A172 (cell line): ENCODE results near the genes LIPT1, AFF3 and NPAS2.

DNA sequence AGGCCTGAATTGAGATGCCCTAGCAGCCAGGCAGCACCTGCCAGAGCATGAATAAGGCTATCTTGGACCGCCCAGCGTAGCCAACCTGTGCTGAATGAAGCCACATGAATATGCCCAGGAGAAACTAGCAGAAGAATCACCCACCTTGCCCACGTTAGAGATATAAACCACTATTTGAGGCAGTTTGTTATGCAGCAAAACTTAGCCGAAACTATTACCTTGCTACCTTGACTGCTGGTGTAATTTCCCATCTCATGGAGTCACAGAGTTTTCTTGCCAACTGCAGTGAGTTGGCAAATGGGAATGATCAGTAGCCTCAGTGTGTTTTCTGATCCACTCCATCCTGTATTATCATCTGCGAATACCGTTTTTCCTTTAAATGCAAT, 676 bp downstream of the TSGA10 start:
- RAMPAGE, long total RNA: no peak

GRCh38 chr2:99154459-99155750, at the start of gene LIPT1:
Gene LIPT1, plus strand, starts transcription at chr2:99154967.
- RAMPAGE, long total RNA: start-site peak on the minus strand at chr2:99154916-99154966, 7 and 24 reads in 2 replicates; start-site peak on the plus strand at chr2:99154963-99155113, 26 and 24 reads in 2 replicates

DNA sequence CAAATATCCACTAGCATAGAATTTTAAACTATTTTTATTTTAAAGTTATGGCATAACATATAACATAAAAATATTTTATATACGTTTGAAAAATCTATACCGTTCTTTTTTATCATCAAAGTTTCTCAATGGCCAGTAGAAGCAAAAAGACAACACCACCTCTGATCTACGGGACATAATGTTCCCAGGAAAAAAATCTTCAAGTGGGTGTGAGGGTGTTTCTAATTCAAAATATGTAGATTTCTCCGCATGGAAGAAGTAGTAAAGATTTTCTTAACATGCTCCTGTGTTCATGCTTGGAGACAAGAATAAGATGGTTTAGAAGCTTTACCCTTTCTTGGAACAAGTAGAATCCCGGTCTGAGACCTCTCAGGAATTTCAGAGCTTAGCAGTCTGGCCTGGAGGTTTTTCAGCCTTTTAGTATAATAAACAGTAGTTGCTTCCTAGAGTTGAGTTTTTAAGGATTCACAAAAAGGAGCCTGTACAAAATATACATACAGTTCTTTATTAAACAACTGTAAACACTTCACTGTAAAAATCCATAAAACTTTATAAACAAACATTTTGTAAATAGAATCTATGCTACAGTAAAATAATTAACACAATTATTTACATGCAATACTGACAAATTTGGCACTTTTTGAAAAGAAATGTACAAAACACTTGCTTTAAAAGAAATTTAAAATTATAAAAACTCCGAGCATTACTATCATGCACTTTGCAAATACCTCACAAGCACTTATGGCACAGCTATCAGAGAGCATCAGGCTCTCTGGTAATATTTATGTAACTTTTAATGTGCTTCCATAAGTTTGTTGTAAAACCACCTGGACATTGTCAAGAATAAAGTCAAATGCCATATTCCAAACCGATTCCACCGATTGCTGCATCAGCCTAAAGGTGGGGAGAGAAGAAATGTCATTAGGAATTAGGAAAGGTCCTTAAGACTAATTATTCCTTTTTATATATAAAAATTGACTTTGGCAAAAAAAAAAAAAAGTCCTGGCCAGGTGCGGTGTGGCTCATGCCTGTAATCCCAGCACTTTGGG, 63.6 kb downstream of the EIF5B start:
- RAMPAGE, long total RNA: no peak

DNA sequence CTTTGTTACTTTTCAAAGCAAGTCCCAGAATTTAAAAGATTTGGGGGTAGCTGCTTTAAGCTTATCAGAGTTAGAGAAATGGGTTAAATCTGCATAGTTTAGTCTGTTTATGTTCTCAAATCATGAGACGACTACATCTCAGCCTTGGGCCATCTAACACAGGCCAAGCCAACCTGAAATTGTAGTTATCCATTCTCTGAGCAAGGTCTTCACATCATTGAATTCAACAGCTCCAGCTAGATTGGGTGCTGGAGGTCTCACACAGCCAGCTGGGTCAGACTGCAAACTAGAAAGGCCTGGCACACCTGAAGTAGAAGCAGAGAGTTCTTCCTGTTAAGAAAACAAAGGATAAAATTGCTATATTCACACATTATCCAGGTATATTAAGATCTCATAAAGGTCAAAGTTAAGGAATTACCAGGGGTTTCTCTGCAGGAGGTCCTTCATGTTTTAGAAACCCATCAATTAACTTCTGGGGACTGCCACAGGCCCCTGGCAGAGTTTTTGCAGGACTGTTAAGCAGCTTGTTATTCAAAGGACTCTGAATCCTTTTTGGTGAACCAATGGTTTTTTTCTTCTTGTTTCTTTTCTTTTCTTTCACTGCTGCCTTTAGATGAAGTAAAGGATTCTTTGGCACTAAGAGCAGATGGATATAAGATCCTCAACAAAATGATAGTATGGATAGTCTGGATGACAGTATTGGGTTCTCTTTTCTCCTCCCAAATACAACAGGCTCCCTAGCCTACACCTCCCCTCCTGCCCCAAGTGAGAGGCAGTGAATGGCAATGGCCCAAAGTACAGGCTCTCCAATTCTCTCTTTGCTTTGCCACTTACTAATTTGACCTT, 65.5 kb downstream of the EIF5B start:
- RAMPAGE, long total RNA: no peak

- RAMPAGE, long total RNA: no peak
Measured at GRCh38 chr2:99405802-99406571, 68.8 kb downstream of the EIF5B start.

GRCh38 chr2:100140485-100140985, 1.9 kb downstream of the AFF3 start:
- RAMPAGE, long total RNA: no peak

GRCh38 chr2:100142436-100142941, at the start of gene AFF3:
Gene AFF3, minus strand, starts transcription at chr2:100142590.
- RAMPAGE, long total RNA: no peak

GRCh38 chr2:100409890-100410383, 7.5 kb downstream of the CHST10 start:
- RAMPAGE, long total RNA: no peak

- RAMPAGE, long total RNA: no peak
Measured at GRCh38 chr2:100786291-100786670, 33.7 kb upstream of the NPAS2 start.

DNA sequence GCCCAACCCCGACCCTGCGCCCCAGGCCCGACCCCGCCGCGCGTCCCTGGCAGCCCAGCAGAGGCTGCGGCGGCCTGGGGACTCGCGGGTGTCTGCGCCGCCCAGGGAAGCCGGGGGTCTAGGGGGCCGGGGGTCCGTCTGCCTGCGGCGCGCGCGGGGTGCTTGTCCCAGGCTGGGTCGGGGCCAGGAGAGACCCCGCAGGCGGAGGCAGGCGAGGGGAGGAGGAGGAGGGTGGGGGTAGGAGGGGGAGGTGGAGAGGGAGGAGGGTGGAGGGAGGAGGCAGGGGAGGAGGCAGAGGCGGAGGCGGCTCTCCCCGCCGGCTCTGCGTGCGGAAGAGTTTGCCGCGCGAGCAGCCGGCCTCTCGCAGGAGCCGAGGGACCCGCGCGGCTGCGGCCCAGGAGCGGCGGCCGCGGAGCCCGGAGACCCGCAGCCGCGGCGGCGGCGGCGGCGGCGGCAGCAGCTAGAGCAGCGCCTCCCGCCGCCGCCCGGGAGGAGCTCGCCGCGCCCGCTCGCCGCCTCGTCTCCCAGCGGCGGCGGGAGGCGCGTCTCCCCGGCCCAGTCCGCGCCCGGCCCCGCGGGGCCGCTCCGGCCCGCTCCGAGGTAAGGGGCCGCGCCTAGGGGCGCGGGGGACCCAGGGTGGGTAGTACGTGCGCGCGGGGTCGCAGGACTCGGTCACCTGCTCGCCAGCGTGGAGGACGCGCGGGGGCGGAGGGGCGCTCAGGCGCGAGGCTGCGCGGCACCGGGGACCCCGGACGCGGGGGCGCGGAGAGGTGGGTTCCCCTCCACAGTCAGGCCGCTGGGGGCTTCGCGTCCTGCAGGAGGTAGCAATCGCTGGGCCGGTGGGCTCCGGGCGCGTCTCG, at the start of gene NPAS2:
Gene NPAS2 (plus strand): TSS at position 325 of the 860 bp plus-strand sequence.
- RAMPAGE, long total RNA: no peak

GRCh38 chr2:100879568-100880316, 59.8 kb downstream of the NPAS2 start:
- RAMPAGE, long total RNA: no peak

DNA sequence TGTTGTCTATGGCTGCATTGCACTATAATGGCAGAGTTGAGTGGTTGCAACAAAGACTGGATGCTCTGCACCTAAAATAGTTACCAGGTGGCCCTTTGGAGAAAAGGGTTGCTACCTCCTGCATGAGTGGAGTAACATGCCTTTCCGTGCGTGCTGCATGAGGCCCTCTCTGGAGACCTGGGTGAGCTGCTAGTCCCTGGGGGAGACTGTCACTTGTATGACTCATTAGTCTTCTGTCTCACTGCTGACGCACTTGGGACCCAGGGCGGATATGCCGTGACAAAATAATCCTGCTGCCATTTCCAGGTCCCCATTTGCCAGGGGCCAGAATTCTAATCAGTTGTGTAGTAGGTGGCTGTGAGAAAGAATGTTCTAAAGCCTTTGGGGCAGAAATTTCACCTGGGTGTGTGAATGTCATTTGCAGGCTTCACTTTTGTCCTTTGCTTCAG, 73.9 kb downstream of the NPAS2 start:
- RAMPAGE, long total RNA: no peak

DNA sequence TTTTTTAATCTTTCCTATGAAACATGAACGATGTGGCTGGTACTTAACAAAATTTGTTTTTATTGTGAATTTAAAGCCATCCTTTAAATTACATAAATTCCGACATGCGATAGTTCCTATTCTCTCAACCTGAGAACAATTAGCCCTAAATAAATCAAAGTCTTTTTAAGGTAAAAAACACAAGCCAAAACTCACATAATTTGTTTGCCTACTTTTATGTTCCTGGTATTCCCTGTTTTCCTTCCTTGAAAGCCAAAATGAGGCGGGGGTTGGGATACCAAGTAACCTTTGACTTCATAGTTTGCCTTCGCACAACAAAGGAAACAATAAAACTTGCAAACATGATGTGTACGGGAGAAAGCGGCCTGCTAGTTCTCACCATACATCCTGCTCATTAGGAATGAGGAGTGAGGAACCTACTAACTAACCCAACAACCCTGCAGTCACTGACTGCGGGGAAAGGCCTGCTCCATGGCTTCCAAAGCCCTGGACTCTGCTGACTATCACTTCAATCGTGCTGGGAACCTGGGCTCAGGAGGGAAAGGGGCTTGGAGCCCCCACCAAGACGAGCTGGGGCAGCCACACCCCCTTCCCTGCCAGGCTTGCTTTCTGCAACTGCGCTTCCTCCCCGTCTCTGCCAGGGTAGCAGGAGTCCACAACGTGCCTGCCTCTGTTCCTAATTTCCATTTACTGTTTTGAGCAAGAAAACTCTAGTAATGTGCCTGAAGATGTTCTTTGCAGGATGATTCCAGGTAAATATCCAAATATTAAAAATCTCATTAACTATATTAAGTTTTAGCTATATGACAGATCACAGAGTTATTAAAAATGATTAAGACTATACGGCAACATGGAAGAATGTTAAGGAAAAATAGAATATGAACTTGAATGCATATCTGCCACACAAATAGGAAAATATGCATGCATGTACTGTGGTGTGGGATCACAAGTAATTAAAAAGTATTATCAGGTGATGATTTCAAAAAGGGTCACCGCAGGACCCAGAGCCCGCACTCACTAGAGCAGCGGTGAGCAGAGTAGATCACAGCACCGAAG, 24.3 kb downstream of the RPL31 start:
- RAMPAGE, long total RNA: no peak

DNA sequence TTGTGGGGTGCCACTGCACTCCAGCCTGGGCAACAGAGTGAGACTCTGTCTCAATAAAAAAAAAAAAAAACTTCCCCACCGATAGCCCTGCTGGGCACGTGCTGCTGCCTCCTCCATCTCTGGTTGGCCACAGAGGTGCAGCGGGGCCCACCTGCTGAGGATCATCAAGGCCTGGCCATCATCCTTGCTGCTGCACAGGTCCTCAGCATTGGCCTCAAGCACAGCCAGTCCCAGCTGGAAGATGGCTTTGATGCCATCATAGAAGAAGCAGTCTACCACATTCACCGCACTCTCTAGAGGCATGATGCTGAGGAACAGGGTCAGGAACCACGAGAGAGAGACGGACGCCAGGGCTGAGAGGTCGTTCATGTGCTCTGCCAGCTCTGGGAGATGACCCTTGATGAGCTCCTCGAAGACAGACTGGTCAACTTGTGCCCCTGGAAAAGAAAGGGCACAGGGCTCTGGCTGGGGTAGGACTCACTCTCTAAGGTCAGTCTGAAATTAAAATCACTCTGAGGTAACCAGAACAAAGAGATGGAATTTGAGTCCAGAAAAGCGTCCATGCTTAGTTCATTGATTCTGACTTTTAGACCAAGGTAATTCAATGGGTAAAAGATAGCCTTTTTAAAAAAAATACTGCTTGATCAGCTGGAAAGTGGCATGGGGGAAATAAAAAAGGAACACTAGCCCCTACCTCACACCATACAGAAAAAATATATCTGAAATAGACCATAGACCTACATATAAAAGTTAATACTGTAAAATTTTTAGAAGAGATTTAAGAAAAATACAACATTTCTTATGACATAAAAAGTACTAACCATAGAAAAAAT, 27.5 kb downstream of the RPL31 start:
- RAMPAGE, long total RNA: no peak

DNA sequence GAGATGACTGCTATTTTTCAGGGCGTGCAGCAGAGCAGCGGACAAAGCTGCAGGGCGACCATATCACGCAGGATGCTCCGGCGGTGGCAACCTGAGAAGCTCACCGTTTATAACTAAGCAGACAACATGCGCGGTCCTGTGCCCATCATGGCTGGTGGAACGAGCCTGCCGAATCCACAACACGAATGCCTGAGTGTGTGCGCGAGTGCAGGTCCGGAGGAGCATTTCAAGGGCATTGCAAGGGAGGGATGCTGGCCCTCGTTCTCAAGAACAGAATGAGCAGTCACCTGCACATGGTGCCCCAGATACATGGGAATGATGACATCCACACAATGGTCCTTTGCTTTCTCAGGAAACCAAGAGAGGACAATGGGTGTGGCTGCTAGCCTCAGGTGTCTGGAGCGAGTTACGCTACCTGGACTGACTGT, 39.9 kb downstream of the TBC1D8 start:
- RAMPAGE, long total RNA: no peak

- RAMPAGE, long total RNA: no peak
Measured at GRCh38 chr2:101114657-101115476, 36.3 kb downstream of the TBC1D8 start.

DNA sequence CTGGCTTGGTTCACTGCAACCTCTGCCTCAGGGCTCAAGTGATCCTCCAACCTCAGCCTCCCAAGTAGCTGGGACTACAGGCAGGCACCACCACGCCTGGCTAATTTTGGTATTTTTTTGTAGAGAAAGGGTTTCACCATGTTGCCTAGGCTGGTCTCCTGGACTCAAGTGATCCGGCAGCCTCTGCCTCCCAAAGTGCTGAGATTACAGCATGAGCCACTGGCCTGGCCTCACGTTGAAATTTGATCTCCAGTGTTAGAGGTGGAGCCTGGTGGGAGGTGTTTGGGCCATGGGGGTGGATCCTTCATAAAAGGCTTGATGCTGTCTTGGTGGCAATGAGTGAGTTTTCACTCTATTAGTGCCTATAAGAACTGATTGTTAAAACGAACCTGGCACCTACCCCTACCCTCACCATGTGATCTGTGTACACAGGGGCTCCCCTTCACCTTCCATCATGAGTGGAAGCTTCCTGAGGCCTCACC, 15.2 kb downstream of the TBC1D8 start:
- RAMPAGE, long total RNA: no peak

DNA sequence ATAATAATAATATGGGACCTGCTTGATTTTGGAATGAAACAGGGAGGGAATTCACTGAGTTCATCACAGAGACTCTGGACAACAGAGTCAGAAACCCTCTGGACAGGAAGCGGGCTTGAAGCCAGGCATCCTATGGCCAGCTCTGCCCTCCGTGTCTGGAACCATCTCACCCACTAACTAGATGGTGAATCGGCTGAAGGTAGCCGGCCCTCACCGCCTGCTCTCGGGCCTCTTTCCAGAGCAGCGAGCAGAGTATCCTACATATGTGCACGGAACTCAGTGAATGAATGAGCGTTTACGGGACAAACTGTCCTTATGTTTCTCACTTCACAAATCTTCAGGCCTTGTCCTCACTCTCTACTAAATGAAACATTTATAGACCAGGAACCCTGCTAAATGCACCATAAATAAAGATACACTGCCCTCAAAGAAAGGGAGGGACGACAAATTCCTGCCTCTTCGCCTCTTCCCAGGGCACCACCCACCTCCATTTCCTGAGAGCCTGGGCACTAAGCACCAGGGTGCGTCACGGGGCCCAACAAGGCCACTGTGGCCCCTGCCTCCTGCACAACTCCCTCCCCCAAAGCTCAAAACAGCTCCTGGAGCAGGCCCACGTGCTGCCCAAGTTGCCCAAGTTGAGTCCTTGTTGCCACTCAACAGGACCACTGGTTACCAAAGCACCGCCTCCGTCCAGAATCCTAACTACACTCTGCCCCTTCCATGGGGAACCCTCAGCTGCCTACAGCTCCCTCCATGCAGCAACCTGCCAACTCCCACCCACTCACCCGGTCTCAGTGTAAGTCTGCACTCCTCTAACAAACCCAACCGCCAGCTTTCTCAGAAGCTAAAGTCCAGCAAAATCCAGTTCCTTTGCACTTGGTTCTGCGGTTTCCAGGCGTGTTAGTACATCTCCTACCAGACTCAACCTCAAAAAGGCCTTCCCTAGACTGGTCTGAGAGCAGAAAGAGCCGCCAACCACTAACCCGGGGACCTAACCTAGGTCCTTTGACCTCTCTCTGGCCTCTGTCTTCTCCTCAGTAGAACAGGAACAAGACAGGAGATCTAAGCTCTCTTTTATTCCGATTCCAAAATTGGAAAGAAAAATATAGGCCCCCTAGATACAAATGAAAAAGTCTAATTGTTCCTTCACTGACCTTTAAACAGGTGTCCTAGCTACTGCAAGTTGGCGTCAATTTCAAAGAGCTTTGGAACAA, 1.5 kb downstream of the TBC1D8 start:
- RAMPAGE, long total RNA: no peak

GRCh38 chr2:101150466-101151328, 485 bp downstream of the TBC1D8 start:
- RAMPAGE, long total RNA: no peak

DNA sequence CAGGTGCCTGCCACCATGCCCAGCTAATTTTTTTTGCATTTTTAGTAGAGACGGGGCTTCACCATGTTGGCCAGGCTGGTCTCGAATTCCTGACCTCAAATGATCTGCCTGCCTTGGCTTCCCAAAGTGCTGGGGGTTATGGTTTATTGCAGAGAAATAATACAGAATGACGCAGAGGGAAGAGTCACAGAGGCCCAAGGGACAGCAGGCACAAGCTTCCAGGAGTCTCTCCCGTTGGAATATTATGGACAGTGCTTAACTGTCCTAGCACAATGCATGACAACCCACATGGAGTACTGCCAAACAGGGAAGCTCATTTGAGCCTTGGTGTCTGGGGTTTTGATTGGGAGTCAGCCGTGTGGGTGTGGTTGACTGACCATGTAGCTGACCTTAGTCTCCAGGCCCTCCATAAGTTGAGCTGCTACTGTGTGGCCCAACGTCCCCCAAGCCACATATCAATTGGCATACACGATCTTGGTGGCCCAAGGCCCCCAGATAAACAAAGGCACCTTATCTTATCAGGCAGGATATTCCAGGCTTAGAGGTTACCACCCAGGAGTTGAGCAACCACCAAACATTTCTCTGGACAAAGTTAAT, 45.4 kb upstream of the CNOT11 start:
- RAMPAGE, long total RNA: no peak